Pericardium fibroblast (primary cell): Measurements from ENCODE around the gene C10orf90.

DNA sequence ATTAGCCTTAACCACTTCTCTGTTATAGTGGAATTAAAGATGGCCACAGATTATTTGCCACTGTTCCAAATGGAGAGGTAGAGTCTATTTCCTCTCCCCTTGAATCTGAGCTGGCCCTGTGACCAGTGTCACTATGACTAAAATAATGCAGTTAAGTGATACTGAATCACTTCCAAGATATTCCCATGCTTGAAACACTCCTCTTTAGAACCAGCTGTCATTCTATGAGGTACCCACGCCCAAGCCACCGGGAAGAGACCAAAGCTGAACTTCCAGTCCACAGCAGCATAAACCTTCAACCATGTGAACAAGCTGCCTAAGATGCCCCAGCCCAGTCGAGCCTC lies 2.1 kb upstream of the DHX32 start:
- RAMPAGE, long total RNA: no peak

GRCh38 chr10:125885824-125886795 lies 5.0 kb upstream of the DHX32 start:
- RAMPAGE, long total RNA: no peak

DNA sequence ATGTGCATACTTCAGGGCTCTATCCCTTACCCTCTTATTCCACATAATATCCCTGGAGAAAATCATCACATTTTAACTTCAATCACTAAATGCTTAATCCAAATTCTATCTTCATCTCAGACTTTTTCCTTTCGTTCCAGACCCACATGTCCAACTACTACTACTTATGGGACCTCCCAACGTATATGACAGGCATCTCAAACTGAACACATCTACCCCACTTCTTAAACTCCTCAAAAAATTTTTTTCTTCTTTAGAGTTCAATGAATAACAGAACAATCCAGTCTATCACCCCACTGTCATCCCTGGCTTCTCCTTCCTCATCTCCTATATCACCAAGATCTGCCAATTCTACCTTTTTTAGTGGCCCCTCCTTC lies 4.5 kb upstream of the FANK1 start:
- RAMPAGE, long total RNA: no peak

DNA sequence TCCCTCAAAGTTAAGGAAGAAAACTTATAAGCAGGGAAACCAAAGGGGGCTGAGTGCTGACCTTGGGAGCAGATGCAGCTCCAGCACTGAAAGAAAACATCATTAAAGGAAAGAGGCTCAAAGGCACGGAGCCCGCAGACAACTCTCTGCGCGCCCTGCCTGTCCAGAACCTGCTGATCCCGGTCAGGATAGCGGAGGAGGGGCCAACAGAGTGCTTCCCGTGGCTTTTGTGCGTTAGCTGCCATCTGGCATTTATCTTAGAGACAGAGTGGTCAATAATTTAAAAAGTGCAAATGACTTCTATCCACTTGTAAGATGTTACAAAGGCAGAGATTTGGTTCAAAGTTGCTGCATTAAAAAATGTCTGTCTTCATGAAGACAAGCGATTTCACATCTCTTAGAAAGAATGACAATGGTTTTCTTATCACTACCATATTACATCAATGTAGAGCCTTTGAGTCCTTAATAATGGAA lies 162.2 kb downstream of the FANK1 start:
- RAMPAGE, long total RNA: no peak

GRCh38 chr10:126386779-126387458 lies 1.4 kb downstream of the ADAM12 start:
- RAMPAGE, long total RNA: no peak

GRCh38 chr10:126670086-126670758 lies at the start of gene C10orf90:
TSS of gene C10orf90 (minus strand) at chr10:126670693.
- RAMPAGE, long total RNA: no peak

GRCh38 chr10:126921842-126922500 lies 16.7 kb downstream of the DOCK1 start:
- RAMPAGE, long total RNA: no peak

- RAMPAGE, long total RNA: no peak
Observed at GRCh38 chr10:127890670-127891353, 1.9 kb downstream of the CLRN3 start.

GRCh38 chr10:127935068-127935694 lies 28.3 kb downstream of the PTPRE start:
- RAMPAGE, long total RNA: no peak

DNA sequence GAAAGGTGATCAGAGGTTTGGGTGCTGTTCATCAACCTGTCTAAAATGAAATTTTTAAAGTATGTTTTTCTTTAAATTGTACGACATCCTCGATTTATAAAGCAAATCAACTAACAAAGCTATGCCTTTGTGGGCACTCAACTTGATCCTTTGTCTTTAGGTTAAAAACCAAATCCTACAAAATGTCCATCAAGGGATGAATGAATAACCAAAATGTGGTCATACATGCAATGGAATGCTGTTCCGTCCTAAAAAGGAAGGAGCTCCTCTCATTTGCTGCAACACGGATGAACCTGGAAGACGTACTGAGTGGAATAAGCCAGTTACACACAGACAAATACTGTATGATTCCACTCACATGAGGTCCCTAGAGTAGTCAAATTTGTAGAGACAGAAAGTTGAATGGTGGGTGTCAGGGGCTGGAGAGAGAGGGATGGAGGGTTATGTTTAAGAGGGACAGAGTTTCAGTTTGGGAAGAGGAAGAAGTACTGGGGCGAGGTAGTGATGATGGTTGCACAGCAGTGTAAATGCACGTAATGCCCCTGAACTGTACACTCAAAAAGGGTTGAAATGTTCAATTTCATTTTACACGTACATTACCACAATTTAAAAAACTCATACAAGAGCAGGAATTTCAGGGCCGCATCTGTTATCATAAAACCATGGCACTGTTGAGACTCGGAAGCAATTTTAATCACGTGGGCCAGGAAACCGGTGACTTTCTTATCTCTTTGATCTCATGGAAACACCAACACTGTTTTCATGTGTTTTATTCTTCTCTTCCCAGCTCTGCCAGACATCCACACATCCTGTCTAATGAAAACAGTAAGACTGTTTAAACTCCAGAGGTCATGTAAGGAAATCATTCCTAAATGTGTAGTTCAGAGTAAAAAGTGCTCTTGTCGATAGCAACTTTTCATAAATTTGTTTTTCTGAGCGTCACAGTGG lies 35.7 kb downstream of the PTPRE start:
- RAMPAGE, long total RNA: no peak

- RAMPAGE, long total RNA: no peak
Observed at GRCh38 chr10:128048066-128048738, 78.0 kb downstream of the MKI67 start.

- RAMPAGE, long total RNA: no peak
Observed at GRCh38 chr10:128054015-128054257, 72.3 kb downstream of the MKI67 start.

- RAMPAGE, long total RNA: no peak
Observed at GRCh38 chr10:128084231-128085198, 41.7 kb downstream of the MKI67 start.

- RAMPAGE, long total RNA: no peak
Observed at GRCh38 chr10:128097314-128098041, 28.7 kb downstream of the MKI67 start.

DNA sequence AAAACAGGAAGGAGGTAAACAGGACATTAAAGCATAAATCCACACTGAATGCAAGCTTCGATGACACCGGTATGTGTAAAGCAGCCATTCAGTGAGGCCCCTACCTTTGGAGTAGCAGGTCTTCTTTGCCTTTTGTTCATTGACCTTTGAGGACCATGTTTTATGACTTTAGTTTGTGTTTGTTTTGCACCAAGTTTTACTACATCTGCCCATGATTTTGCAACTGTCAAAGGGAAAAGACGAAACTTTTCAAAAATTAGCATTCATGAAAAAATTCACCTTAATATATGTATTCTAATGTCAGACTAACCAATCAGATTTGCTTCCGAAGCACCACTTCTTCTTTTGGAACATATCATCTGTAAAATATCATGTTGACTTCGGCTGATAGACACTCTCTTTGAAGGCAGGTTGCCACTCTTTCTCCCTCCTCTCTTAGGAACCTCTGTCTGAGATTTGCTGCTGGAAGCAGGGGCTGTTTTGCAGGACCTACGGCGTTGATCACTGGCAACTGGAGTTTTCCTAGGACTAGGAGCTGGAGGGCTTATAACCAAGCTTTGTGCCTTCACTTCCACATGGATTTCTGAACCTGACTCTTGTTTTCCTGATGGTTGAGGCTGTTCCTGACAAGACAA lies 14.3 kb downstream of the MKI67 start:
- RAMPAGE, long total RNA: no peak

DNA sequence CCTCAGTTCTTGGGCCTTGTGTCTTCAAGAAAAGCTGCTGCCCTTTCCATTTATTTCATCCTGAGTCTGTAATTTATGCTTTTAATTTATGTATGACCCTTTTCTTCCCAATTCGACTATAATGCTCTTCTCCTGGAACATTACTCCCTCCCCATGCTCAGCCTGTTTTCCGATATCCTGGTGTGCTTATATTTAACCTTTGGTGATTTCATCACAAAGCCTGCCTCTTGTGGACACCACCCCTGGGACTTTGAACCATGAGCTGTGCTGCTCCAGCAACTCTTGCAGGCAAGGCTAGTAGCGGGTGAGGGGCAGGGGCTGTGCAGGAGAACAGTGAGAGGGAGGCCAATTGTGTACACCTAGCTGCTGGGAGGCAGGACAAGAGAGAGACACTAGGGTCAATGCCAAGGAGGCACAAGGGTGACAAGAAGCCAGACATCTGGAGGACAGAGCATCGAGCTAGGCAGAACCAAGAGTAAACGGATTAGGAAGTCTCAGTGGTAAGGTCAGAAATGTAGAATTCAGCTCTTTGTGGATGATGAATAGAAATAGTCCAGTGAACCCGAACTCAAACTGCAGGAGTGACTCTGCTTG lies 30.8 kb upstream of the MKI67 start:
- RAMPAGE, long total RNA: no peak

GRCh38 chr10:128926606-128927133 lies 540.4 kb upstream of the MGMT start:
- RAMPAGE, long total RNA: no peak

- RAMPAGE, long total RNA: no peak
Observed at GRCh38 chr10:129892499-129893244, 71.4 kb downstream of the EBF3 start.

DNA sequence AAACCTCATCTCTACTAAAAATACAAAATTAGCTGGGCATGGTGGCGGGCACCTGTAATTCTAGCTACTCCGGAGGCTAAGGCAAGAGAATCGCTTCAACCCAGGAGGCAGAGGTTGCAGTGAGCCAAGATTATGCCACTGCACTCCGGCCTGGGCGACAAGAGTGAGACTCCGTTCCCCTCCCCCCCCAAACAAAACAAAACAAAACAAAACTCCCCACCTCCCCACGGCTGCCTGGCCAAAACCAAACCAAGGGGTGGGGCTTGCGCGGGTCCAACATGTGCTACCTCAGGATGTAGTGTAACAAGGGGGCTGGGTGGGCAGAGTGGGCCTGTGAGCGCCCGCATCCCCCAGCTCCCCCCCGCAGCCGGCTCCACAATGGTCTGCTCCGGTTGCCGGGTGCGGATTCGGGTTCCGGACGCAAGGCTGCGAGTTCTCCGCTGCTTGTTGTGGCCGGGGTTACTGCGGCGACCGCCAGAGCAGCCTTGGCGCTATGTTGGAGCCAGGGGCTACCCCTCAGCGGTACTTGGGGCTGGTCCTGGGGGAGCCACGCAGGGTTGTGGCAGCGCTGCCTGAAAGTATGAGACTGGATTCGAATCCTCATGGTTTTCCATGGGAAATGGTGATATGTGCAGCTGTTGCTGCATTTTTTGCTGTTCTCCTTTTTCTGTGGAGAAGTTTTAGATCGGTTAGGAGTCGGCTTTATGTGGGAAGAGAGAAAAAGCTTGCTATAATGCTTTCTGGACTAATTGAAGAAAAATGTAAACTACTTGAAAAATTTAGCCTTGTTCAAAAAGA lies 4.9 kb downstream of the C10orf143 start:
- RAMPAGE, long total RNA: no peak

- RAMPAGE, long total RNA: no peak
Observed at GRCh38 chr10:131477317-131478375, 166.1 kb upstream of the TCERG1L start.